Metastatic Liver Carcinoma in the Adrenal Gland (tissue), 2 donors: ENCODE measurements around a stretch of chr6.

GRCh38 chr6:52672426-52672734, 1.5 kb downstream of the TMEM14A start:
- PRO-cap, 2 experiments = no peak in any of the 2 experiments

DNA sequence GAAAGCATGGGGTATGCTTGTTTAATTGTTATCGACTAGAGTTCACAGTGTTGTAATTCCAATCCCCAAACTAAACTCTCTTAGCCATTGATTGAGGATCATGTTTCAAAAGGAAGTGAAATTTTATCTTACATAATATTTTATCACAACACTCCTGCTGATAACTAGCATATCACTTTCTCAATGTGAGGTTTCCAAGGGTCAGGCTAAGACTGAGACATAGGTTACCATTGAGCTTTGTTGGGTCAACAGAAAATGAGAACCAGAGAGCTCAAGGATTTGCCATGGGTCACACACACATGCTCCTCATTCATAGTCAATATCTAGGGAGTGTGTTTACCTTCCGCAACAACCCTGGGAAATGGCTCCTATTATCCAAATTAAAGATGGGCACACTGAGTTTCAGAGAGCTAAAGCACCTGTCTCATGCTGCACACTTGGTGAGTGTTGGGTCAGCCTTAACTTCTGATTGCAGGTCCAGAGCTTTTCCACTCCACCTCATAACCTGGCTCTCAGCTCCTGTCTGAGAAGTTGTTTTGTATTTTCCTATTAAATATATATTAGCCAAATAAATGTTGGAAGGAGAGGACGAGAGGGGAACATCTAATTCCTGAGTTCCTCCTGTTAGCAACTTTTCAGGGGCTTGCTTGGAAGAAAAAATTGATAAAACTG, 2.0 kb downstream of the GSTA1 start:
- PRO-cap, 2 experiments = no peak in any of the 2 experiments

DNA sequence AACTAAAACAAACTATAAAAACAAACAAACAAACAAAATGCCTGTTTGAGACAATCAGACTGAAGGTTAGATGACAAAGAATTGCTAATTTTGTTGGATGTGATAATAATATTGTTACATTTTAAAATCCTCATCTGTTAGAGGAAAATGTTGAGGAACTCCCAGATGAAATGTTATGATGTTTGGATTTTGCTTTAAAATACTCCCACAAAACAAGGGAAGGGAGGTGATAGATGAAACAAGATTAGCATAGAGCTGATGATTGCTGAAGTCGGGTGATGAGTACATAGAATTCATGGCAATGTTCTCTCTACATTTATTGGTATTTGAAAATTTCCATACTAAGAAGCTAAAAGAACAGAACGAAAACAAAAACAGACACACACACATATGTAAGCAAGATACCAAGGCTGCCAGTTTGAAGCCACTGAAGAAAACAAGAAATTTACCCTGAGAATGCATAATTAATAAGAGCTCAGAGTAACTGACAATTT, 1.6 kb downstream of the GSTA4 start:
- PRO-cap, 2 experiments = no peak in any of the 2 experiments

- PRO-cap, 2 experiments = peak in 1 of 2 experiments; most common plus-strand start chr6:53062616 (in 1); most common minus-strand start chr6:53062567 (in 1)
These were observed 704 bp upstream of the CILK1 start for GRCh38 chr6:53062194-53062861.

GRCh38 chr6:53342871-53343479, 5.8 kb downstream of the ELOVL5 start:
- PRO-cap, 2 experiments = peak in 2 of 2 experiments; most common minus-strand start chr6:53343180 (in 2)

DNA sequence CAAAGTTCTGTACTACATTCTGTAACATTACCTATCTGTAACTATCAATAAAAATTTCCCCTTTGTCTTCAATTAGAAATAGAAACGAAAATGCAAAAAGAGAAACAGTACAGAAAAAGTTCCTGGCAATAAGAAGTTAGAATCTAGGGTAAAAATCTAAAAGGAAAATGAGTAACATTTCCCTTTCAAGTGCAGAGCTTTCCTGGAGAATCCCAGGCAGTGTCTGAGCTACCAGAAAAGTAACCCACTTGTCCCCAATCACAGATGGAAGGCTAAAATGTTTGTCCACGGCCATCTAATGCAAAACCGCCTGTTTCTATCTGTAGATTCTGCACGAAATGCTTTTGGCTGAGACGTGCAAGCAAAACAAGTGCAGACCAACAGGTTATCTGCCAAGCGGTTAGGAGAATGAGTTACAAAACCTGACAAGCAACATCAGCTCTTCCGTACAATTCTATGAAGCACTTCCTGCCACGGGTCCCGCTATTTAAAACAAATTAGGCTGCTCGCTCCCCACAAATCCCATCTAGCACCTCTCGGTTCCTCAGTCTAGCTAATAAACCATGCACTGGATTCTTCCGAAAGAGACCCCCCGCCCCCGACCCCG, 1.5 kb downstream of the ELOVL5 start:
- PRO-cap, 2 experiments = peak in 1 of 2 experiments; most common plus-strand start position 461 of the sequence (in 1)

- PRO-cap, 2 experiments = peak in 2 of 2 experiments; most common plus-strand start chr6:53359201 (in 1); most common minus-strand start chr6:53359066 (in 1)
These were observed 10.0 kb upstream of the ELOVL5 start for GRCh38 chr6:53358721-53359267.

DNA sequence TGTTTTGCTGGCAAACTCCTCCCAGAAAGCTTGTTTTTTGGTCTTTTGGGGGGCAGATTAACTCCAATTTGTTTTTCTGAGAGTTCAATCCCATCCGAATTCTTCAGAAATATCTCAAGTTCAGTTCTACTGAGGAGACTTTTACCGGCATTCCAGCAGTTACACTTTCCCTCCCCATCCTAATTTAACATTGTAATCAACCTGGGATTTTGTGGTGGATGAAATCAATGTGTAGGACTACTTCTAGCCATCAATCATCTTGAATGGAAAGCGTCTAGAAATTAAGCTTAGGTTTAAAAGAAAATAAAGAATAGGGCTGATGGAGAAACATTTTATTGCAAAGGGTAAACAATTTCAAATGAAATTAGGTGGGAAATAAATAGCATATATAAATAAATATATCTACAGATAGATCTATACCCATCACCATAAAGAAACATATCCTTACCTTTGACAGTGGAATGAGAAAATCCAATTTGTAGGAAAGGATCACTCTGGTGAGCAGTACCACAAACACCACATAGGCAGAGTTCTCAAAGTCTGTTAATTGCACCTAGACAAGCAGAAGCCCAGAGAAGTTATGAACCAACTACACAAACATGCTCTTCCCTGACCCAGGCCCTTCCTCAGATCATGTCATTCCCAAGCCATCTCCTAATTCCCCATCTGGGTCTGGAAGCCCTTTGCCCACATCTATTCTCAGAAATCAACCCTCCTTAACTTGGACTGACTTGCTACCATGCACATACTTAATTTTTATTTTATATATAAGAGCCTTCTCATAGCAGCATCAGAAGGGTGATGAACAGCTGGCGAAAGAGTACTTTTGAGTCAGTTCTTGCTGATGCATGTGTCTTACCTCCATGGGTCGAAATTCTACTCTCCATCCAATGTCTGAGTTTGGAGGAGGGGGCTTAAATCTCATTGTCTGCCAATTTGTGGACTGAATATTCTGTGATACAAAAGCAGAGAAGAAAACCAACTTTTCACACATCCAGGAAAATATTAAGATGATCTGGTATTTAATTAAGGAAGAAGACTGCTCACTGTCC, 39.6 kb downstream of the GCLC start:
- PRO-cap, 2 experiments = no peak in any of the 2 experiments

GRCh38 chr6:53539659-53540117, 5.2 kb downstream of the GCLC start:
- PRO-cap, 2 experiments = no peak in any of the 2 experiments

- PRO-cap, 2 experiments = no peak in any of the 2 experiments
These were observed 51.4 kb downstream of the KLHL31 start for GRCh38 chr6:53614123-53614630.

DNA sequence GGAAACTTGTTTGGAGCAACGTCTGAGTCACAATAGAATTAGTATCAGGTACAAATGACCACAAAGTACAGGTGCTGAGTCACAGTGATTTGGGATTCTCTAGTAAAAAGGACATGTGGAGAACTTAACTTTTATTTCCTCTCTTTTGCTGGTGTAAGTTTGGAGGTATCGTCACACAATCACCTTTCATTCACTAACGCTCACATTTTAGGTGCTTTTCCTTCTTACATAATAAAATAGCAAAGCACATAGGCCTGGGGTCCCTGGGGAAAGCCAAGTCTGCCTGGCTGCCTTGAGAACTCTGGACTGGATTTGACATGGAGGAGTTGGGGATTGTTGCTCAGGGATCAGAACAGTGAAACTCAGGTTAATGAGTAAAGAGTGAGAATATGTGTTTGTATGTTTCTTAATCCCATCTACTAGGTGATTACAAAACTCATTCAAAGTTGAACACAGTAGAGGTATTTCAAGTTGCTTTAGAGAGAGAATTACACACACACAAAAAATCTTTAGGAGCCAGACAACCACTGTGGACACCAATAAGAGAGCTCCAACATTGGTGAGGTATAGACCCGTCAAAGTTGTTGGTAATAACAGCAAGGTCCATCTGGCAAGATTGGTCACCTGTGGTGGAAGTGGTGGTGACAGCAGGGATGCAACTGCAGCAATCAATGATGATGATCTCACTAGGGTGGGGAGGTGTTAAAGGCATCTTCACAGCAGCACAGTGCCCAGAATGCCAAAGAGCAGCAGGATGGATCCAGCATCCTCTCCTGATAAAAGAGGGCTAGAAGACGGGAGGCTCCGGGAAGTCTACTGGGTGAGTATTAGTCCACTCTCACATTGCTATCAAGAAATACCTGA, 49.3 kb downstream of the KLHL31 start:
- PRO-cap, 2 experiments = peak in 2 of 2 experiments; most common plus-strand start position 82 of the sequence (in 1); most common minus-strand start position 308 of the sequence (in 2)

- PRO-cap, 2 experiments = no peak in any of the 2 experiments
These were observed 21.0 kb upstream of the KLHL31 start for GRCh38 chr6:53686548-53687041.

DNA sequence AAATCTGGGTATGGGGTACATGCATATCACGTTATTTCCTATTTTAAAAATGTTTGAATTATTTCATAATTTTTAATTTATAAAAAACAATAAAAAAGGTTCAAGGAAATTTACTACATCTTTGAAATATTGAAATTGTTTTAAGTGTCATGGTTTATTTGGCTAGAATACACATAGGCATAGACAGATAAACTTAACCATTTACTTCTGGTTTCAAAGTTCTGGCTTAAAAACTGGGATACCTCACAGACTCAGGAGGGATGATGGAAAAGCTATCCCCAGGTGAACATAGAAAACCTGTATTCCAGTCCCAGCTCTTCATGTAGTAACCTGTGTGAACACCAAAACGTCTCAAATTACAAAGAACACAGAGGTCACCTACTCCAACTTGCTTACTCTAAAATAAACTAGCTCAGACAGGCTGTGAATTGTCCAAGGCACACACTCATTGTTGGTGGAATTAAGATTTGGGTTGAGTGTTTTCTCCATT, 48.5 kb upstream of the LRRC1 start:
- PRO-cap, 2 experiments = no peak in any of the 2 experiments

DNA sequence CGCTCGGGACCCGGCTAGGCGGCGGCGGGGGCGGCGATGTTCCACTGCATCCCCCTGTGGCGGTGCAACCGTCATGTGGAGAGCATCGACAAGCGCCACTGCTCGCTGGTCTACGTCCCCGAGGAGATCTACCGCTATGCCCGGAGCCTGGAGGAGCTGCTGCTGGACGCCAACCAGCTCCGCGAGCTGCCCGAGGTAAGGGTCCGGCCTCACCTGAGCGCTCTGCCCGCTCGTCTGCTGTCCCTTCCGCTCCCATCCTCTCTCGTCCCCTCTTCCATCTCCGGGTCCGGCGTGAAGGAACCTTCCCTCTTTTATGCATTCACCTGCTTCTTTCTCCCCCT, 386 bp downstream of the LRRC1 start:
- PRO-cap, 2 experiments = no peak in any of the 2 experiments

GRCh38 chr6:53999385-53999972, 111.8 kb upstream of the MLIP start:
- PRO-cap, 2 experiments = no peak in any of the 2 experiments

- PRO-cap, 2 experiments = no peak in any of the 2 experiments
These were observed 101.4 kb upstream of the MLIP start for GRCh38 chr6:54009730-54010369.

GRCh38 chr6:54010882-54011180, 100.4 kb upstream of the MLIP start:
- PRO-cap, 2 experiments = no peak in any of the 2 experiments

DNA sequence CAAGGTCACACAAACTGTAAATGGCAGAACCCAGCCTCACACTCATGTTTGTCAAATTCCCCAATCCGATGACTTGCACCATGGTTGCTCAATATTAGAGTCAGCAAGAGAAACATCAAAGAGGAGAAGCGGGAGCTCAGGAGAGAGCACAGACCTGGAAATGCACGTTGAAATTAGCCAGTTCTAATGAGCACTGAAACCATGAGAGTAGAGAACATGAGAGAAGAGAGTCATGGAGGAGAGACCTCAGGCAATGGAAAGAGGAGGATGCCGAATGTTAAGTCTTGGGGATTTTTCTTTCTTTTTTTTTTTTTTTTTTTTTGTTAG, 13.4 kb upstream of the MLIP start:
- PRO-cap, 2 experiments = peak in 2 of 2 experiments; most common plus-strand start position 123 of the sequence (in 1)

- PRO-cap, 2 experiments = no peak in any of the 2 experiments
These were observed 128.0 kb upstream of the FAM83B start for GRCh38 chr6:54718413-54719227.

DNA sequence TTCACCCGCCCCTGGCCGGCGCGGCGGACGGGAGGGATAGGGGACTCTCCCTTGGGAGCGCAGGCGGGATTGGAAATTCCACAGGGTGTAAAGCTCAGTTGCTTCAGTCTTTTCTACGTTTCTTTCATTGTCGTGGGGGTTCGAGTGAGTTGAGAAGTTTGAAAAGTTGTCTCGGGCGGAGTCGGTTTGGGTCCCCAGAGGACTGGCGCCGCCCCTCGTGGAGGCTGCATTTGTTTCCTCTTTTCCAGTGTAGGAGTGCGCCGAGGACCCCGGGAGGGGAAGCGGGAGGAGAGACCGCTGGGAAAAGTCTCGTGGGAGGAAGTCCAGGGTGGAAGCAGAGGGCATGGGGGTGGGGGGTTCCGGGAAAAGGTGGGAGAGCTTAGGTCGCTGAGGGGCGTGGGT, 354 bp downstream of the FAM83B start:
- PRO-cap, 2 experiments = no peak in any of the 2 experiments